LHCN-M2 (cell line): ENCODE measurements around a stretch of chr11.

GRCh38 chr11:45049183-45049547 is 97.3 kb upstream of the PRDM11 start:
- RAMPAGE, long total RNA = no peak

DNA sequence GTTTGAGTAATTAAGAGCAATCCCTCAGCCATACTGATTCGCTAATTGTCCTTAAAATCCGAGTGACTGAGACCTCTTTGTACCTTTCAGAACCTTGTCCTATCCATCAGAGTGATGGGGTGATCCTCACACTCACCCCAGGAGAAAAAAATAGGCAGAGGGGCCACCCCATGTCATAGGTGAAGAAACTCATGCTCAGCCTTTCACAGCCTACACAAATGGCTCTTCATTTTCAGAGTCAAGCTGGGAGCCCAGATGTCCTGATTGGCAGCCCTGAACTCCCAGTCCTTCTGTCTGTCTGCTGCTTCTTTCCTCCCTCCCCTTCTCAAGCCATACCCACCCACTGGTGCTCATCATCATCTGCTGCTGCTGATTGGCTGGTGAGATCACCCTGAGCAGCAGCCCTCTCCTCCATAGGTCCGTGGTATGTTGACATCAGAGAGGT is 46.2 kb upstream of the PRDM11 start:
- RAMPAGE, long total RNA = no peak

- RAMPAGE, long total RNA = no peak
Observed at GRCh38 chr11:45791346-45791877, 13.5 kb upstream of the SLC35C1 start.

GRCh38 chr11:45875109-45875949 is 10.1 kb upstream of the MAPK8IP1 start:
- RAMPAGE, long total RNA = no peak

DNA sequence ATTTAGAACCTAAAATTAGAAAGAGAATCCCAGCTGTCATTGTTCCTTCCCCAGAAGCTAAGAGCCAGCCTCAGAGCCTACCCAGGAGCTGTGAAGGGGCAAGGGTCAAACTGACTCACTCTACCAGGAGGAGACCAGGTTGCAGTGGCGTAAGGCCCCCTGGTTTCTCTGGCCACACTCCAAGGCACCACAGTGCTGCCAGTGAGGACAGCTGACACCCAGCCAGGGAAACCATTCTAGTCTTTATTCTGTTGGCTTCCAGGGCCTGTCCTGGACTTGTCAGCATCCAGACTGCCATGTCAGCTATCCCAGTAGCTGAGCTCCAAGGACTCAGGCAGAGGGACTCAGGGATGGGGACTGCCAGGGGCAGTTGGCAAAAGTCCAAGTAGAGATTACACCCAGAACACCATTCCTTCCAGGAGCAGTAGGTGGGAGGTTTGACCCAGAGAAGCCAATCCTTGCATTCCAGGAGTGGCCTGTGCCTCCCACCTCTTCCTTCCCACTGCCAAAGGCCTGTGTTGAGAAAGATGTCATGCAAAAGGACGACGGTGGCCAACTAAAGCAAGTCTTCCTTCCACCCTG is 3.7 kb upstream of the MAPK8IP1 start:
- RAMPAGE, long total RNA = no peak

DNA sequence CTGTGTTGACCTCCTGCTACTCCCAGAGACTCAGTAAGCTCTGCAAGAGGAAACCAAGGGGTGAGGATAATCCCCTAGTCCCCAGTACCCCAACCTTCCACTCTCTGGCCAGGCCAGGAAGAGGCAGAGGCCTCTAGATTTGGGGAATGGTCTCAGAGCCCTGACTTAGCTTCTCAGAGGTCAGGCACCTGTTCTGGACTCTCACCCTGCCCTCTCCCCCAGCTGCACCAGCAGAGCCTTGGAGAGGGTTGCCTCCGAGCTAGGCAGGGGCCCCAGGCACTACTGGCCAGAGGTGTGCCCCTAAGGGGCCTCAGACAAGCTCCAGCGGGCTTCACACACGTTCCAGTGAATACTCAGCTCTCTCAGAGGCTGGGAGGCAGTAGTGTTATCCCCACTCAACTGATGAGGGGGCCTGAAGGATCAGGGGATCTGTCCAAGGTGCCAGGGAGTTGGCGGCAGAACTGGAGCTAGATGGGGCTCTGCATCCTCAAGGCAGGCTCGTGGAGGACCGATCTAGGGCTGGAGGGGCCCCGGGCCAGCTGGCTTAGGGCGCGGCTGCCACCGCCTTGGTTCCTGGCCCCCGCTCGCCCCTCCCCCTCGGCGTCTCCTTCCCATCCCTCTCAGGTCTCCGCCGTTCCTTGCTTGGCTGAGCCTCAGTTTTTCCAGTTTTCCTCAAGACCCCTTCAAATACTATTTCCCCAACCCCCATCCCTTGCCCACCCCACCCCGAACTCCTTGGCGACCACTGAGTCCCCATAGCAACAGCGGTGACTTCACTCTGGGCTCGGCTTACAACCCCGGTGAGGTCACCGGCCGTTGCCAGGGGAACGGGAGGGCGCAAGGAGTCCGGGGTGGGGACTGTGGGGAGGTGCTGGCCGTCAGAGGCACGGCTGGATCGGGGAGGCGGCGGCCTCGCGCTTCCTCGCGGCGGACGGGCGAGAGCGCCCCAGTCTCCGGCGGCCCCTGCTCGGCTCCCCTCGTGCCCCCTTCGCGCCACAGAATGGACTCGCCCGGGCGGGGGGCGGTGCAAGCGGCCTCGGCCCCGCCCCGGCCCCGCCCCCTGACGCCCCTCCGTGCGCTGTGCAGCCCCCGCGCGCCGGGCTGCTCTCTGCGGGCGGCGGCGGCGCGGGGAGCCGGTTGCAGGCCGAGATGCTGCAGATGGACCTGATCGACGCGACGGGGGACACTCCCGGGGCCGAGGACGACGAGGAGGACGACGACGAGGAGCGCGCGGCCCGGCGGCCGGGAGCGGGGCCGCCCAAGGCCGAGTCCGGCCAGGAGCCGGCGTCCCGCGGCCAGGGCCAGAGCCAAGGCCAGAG is 7.6 kb downstream of the FREY1 start:
- RAMPAGE, long total RNA = no peak

DNA sequence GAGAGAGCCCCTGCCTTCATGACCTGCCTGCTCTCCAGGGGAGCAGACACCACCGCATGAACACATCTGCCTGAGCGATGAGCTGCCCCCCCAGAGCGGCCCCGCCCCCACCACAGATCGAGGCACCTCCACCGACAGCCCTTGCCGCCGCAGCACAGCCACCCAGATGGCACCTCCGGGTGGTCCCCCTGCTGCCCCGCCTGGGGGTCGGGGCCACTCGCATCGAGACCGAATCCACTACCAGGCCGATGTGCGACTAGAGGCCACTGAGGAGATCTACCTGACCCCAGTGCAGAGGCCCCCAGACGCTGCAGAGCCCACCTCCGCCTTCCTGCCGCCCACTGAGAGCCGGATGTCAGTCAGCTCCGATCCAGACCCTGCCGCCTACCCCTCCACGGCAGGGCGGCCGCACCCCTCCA is 4.7 kb downstream of the FREY1 start:
- RAMPAGE, long total RNA = no peak

GRCh38 chr11:45906022-45907002 is 759 bp downstream of the FREY1 start:
- RAMPAGE, long total RNA = no peak

DNA sequence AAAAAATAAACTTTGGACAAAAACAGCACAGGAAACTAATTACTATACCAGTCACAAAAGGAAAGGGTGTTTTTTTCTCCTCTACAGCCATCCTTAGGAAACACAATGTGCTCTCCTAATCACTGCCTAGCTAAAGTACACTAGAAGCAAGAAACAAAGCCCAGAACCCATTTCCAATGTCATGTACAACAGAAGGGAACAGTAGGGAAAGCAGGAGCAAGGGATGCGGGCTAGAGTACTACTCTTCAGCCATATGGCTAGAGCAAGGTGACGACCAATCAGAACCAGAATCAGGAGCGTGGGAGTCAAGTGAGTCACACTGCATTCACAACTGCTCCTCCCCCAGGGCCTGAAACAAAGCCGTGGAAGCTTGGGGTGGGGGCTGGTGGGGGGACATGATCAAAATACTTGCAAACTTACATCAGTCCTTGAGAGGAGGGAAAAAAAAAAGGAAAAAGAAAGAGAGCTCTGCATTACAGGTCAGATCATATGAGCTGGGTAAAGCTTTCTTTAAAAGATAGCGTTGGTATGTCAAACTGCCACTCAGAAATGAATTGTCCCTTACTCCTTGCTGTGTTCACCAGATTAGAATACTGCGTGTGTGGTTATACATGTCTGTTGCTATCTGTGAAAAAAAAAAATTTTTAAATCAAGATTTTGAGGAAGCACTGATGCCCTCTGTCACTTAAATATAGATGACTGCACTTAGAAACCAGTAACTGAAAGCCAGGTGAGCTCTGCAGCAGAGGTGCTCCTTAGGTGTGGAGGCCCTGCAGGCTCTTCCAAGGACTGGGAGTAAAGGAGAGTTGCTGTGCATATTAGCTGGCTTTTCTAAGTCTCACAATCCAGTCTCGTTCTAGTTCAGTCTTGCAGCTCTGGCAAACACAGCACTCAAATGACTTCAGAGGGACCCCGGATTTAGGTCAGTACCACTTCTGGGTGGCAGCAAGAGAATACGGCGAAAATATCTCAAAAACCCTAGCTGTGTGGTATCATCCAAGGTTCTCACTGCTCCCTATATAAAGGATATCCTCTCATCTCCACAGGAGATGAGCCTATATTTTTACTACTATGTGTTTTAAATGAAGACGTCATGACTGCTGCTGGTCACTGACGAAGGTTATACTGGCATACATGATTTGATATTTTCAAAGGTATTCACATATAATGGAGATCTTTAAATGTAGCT is 60.8 kb downstream of the LARGE2 start:
- RAMPAGE, long total RNA = no peak

GRCh38 chr11:45994176-45994975 is 71.9 kb downstream of the LARGE2 start:
- RAMPAGE, long total RNA = no peak

DNA sequence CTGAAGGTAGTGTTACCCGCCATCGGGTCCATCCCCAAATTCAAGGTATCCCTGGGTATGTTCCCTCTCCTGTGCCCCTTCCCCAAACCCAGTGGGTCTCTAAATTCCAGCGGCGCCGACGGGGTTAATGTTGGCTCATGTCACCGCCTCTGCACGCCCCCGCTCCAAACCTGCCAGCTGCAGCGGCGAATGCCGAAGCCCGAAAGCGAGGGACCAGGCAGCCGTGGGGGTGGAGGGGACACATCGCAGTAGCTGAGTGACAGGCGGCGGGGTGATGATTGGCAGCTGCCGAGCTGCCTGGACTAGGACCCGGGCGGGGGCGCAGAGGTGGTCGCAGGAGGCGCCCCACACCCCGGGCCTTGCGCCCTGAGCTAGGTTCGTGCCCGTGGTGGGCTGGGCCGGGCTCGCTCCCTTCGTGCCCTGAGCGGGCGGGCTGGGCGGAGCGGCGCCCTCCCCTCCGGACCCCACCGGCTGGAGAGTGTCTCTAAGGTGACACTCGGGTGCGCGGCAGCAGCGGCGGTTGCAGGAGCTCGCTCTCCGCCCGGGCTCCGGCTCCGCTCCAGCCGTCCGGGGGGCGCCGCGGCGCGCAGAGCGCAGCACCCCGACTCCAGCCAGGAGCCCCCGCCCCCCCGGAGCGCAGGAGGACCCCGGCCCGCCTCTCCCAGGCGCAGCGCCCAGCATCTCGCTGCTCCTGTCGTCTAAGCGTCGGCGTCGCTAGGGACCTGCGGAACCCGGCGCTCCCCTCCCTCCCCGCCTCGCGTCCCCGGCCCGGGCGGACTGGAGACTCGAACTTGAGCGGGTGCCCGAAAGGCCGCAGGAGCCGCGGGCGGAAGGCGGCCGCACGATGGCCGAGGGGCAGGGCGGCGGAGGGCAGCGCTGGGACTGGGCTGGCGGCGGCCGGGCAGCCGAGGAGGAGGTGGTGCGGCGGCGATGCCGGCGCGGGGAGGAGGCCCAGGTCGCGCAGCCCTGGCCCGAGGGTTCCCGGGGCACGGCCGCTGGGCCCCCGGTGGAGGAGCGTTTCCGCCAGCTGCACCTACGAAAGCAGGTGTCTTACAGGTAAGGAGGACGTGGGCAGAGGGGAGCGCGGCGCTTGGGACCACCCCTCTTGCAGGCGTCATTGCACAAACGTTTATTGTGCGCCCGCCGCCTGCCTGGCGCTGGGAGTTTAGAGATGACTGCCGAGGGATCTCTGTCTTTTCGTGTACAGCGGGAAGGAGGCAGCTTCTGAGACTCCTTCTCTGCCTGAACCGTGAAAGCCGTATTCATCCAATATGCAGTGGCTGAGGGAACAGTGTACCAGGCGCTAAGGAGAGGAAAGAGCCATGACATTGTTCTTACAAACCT is 14.4 kb upstream of the DGKZ start:
- RAMPAGE, long total RNA = no peak

DNA sequence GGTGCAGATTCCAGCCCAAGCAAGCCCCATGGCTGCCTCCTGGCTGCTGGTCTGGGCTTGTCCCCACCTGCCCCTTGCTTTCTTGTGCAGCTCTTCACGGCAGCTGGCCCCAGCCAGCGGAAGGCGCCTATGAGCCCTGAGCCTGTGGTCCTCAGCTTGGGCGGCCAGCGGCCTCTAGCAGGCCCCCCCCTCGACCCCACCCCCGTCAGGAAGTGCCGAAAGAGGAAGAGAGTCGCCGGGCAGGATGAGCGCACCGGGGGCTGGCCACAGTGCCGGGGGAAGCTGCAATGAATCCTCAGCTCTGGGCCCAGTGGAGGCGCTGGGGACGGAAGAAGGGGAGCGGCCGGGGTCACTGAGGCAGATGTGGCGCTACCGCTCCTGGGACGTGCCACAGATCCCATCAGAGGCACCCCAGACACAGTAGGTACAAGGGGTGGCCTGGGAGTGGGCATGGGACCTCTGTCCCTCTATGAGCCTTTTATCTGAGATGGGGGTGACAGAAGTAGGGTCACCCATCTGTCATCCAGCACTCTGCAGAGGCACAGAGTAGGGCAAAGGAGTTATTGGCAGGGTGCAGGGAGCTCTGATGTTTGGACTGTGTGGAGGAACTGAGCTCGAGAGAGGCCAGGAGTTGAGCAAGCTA is 2.0 kb upstream of the DGKZ start:
- RAMPAGE, long total RNA = no peak

DNA sequence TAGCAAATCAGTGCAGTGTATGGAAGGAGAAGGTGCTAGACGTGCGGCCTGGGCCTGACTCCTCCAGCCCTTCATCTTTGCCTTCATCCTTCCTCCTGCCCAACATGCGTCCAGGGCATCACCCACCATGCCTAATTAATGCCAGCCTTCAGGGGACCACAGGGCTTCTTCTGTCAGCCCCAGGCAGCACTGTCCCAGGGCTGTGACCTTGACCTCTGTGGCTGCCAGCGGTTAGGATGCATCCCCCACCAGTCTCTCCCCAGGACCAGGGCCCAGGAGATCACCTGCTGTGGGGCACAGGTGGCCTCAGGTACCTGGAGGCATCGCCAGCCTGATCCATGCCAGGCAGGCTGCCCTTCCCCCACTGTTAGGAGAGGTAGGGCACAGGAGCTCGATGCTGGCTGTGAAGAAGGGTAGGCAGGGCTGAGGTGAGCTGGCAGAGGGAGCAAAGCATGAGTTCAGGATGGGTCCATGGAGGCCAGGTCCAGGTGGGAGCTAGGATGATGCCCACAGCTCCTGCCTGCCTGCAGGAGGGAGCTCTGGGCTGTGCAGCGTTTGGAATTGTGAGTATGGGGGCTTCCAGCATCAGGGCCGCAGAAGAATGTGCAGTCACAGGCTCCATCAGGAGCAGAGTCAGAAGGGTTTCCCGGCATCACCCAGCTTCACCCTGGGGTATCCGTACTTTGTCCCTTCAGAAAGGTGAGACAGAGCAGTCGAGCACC is 16.6 kb upstream of the MDK start:
- RAMPAGE, long total RNA = no peak

GRCh38 chr11:46380342-46381442 is 777 bp upstream of the MDK start:
- RAMPAGE, long total RNA = no peak

GRCh38 chr11:46389424-46389840 is 2.1 kb downstream of the CHRM4 start:
- RAMPAGE, long total RNA = no peak

DNA sequence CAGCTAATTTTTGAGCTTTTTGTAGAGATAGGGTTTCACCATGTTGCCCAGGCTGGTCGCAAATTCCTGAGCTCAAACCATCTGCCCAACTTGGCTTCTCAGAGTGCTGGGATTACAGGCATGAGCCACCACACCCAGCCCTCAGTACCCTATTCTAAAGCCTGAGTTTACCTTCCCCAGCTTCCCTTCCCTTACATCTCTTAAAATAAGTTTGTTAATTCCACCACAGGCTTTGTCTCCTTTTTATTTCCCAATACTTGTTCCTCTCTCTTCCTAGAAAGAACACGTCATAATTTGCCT is 59.0 kb downstream of the AMBRA1 start:
- RAMPAGE, long total RNA = no peak

GRCh38 chr11:46948308-46948752 is 11.8 kb downstream of the CSTPP1 start:
- RAMPAGE, long total RNA = no peak

DNA sequence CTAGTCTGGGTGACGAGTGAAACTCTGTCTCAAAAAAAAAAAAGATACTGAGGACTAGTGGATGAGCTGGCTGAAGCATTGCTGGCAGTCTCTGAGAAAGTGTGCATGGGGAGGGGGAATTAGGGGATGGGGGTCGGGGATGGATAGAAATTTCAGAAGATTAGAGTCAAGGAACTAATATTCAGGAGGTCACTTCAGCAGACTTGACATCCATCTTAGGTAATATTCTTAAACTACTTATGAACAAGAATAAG is 90.9 kb downstream of the ARFGAP2 start:
- RAMPAGE, long total RNA = no peak

DNA sequence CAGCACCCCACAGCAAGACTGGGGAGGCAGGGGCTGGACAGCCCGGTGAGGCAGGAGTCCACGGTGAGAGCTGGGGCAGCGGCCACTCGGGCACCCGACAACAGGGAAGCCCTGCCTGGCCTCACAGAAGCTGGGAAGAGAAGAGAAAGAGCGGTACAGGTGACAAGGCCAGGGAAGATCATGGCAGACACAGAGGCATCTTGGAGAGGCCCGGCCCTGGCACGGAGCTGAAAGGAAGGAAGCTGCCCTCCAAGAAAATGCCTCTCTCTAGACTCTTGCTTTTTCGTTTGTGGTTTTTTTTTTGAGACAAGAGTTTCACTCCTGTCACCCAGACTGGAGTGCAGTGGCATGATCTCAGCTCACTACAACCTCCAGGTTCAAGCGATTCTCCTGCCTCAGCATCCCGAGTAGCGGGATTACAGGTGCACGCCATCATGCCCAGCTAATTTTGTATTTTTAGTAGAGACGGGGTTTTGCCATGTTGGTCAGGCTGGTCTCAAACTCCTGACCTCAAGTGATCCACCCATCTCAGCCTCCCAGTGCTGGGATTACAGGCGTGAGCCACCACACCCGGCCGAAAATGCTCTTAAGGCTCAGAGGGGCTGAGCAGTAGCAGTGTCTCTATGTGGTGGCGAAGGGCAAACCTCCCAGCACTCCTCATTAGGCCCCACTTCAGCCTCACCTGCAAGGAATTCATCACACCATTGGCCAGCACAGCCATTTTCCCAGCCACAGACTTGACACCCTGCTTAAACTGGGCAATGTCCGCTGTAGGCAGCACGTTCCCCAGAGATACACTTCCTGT is 10.9 kb downstream of the ARFGAP2 start:
- RAMPAGE, long total RNA = no peak

- RAMPAGE, long total RNA = no peak
Observed at GRCh38 chr11:47171452-47172465, 4.9 kb downstream of the ARFGAP2 start.